Left common carotid artery plus branches (tissue), 1 donor: ENCODE data around the genes JCHAIN and ALB.

DNA sequence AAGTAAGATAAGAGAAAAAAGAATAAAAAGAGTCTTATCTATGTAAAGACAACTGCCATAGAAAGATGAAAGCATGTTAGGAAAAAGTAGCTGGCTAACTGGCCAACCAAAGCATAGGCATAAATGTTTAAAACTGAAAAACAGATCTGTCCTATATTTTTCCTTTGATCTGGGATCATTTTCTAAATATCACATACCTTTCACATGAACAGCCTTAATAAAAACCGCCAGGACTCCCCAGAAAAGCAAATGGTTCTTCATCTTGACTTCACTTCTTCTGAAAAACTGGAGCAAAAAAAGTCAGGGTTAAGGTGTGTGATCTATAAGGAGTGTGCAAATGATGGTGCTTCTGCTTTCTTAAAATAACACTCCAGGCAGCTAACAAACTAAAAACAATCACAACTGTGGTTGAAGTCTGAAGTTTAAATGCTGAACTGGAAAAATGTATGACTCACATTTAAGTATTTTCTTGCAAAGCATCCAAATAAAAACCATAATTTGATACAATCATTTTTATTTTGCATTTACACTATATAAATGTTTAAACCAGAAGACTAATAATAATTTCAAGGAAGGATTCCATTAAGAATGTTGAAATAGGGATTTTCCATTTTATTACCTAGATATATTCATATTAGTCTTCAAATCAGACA, at the start of gene JCHAIN:
Gene JCHAIN, minus strand, starts transcription at position 279 of the 653 bp plus-strand sequence.
- PRO-cap, result no peak

DNA sequence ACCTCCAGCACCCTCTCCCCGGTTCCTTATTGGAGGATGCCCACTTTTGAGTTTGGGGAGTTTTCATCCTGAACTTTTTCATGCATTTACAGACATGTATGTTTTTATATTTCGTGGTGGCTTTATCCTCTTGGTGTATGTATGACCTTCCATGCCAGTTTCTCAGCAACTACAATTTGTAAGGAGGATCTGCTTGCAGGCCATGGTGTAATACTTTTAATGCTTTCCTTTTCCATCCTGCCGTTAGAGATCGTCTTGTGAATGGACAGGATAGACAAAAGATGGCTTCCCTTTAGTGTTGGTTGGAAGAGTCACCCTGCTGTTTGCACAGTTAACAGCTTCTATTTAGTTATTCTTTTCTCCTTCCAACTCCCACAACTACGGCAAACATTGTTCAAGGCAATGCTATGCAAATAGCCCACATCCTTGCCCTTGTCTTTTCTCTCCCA, 12.3 kb upstream of the RUFY3 start:
- PRO-cap, result no peak

DNA sequence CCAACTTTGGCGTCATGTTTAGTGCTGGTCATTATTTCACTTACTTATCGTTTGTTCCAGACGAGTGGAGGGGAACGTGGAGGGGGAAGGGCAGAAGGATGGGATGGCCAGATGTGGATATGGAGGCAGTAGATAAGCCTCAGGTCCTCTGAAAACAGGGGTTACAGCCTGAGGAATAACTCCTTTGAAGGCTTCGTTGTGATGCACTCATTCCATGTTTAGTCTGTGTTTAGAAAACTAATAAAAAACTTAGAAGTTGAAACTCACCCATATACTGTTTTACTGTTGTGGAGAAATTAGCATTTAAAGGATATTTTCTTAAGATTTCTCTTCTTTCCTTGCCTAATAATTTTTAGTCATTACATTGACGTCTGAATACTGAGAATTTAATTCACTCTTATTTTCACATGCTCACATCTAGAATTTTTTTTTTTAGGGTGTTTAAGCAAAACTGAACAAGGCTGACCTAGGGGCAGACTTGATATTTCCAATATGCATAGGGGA, 1.2 kb downstream of the MOB1B start:
- PRO-cap, result no peak

DNA sequence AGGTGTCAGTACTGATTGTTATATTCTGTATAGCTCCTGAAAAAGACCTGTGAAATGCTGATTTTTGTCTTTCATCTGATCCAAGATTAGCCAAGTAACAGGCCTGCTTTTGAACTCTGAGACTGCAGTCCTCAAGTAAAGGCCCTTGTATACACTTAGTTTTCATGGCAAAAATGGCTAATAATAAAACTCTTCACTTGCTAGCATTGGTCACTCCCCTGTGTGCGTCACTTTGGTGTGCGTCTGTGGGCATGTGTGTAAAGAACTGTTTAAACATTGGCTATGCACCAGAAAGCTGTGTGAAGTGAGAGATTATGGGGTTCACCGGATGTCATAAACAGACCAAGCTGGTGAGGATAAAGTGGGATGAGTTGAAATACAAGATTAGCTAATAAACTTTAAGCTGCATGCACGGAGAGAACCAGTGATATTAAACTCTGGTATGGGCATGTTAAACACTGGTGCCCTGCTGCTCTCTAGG, 43.2 kb downstream of the SLC4A4 start:
- PRO-cap, result no peak

DNA sequence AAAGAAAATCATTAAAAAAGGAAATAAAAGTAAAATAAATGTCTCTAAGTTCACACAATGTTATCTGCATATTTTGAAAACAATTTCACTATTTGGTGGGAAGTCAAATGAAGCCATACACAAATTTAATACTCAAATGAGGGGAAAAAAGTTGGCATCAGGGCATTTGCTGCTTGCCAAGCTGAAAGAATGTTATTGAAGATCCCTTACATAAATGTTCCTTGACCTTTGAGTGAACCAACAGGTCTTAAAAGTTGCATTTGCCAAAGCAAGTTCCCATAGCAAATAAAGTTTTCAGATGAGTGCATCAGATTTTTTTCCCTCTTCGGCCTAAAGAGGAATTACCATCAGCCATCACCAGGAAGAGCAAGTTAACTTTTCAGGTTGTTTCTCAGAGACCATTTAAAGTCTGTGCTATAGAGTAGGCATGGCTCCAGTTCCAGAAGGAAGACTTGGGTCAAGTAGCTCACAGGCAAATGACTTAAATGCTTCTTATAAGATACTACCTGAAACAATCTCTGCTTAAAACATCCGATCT, 115.9 kb downstream of the COX18 start:
- PRO-cap, result no peak

DNA sequence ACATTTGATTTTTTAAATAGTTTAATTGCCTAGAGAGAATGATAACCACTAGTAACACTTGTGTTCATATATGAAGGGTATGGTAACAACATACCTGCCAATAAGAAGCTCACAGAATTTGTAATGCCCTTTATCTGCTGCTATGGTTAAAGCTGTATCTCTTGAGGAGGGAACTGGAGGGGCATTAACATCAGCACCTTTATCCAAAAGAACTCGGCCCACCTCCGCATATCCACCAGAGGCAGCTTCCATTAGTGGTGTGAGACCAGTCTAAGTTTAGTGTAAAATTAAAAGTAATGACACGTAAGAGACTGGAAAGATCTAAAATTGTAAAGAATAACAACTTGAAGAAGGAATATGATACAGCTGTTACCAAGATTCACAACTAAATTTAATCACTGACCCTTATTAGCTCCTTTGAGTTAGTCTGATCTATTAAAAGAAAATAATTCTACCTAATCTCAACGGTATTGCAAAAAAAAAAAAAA, 50.6 kb upstream of the COX18 start:
- PRO-cap, result no peak

DNA sequence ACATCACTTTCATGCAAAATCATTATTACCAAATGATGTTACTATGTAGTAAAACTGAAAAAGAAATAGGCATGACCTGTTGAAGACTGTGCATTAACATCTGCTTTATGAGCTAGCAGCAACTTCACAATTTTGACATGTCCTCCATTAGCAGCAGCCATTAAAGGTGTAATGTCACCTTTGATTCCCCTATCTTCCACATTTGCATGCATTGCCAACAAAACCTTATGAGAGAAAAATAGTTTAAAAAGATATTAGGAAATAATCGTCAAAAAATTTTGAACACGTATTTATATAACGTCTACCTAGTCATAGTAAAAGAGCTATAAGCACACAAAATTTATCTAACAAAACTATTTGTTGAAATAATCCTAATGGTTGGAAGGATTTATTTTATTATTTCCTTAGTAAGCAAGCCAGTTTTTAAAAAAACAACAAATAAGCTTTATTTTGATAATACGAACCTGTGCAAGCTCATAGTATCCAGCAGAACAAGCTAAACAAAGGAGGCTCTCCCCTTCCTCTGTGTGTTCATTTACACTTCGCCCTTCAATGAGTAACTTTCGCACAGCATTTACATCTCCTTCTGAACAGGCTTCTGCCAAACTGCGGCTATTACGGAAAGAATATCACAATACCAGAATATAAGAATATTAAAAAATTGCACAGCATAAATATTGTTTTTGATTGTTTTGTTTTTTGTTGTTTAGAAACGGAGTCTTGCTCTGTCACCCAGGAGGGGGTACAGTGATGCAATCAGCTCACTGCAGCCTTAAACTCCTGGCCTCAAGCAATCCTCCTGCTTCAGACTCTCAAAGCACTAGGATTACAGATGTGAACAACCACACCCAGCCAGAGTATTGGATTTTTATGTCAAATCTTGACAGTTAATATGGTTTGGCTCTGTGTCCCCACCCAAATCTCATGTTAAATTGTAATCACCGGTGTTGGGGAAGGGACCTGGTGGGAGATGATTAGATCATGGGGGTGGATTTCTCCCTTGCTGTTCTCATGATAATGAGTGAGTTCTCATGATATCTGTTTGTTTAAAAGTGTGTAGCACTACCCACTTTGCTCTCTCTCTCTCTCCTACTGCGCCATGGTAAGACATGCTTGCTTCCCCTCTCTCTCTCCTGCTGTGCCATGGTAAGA, 86.4 kb upstream of the COX18 start:
- PRO-cap, result no peak

- PRO-cap, result no peak
Measured at GRCh38 chr4:73222326-73223622, 35.8 kb downstream of the ANKRD17 start.

DNA sequence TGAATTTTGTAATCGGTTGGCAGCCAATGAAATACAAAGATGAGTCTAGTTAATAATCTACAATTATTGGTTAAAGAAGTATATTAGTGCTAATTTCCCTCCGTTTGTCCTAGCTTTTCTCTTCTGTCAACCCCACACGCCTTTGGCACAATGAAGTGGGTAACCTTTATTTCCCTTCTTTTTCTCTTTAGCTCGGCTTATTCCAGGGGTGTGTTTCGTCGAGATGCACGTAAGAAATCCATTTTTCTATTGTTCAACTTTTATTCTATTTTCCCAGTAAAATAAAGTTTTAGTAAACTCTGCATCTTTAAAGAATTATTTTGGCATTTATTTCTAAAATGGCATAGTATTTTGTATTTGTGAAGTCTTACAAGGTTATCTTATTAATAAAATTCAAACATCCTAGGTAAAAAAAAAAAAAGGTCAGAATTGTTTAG, at the start of gene ALB:
Gene ALB, plus strand, starts transcription at position 110 of the 437 bp plus-strand sequence.
- PRO-cap, result no peak

- PRO-cap, result no peak
Measured at GRCh38 chr4:73413243-73413742, 9.2 kb downstream of the ALB start.

GRCh38 chr4:73418036-73418571, 14.0 kb downstream of the ALB start:
- PRO-cap, result no peak

- PRO-cap, result no peak
Measured at GRCh38 chr4:73603387-73603811, 16.8 kb downstream of the RASSF6 start.

DNA sequence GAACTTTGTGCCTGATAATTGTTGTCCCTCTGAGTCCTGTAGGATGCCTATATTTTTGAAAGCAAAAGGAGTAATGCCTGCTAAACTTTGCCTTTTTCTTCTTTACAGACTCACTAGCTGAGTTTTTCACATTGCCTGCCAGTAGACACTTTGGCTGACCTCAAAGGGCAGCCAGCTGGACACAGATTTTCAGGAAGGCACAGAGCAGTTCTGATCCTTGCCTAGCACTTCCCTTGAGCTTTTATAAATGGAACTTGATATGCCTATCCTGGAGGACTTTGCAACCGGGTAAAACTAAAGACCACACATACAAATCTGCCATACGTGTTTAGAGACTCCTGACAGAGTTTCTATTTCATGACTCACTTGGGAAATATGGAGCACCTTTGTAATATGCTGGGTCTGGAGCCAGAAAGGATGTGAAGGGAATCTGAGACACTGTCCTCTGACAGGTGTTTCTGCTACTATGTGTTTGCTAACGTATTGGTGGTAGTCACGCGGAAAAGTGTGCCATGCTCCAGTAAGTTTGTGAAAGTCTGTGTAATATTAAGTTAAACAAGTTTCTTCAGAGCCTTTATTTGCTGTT, 56.6 kb upstream of the RASSF6 start:
- PRO-cap, result no peak

DNA sequence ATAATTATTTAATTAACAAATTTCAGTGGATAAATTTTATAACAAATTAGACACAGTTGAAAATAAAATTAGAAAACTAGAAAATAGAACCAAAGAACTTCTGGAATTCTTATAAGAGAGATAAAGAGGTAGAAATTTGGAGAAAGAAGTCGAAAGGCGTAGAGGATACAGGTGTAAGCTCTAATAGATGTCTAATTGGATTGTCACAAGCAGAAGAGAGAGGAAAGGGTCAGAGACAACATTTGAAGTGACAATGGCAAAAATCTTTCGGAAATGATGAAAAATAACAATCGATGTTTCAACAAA, 3.7 kb downstream of the CXCL8 start:
- PRO-cap, result no peak

GRCh38 chr4:74214628-74215006, 56.7 kb downstream of the MTHFD2L start:
- PRO-cap, result no peak

DNA sequence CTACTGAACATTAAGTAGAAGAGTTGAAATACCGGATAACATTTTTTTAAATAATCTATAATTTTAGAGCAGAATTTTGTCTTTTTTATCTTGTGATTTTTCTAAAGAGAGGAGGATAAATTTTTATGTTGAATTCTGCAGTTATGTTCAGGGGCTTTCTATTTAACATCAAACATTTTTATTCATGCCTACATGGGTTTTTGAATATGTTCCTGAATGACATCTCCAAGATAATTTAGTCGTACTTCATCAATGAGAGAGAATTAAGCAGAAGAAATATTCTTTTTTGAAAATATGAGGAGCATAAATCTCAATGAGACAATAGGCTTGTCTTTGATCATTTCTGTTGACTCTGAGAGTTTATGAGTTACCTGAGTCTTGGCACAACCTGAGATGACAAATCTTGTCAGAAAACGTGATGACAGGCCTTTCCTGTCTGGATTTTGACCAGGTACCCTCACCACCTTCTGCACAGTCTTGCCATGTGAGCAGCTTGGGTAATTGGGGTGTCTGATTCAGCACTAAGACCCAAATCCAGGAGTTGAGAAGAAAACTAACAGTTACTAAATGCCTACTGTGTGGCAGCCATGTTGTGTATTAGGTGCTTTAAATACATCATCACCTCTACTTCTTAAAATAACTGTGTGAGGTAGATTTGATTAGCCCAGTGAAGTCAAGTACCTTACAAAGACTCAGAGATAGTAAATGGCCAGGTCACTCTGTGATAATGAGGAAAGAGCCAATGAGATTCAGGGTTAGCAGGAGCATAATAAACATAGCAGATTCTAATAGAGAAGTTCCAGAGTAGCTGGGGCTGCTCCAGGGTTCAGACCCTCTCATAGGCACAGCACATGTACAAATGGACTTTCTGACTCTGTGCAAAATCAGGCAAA, 2.6 kb downstream of the EREG start:
- PRO-cap, result no peak

GRCh38 chr4:74375674-74376321, 10.9 kb downstream of the EREG start:
- PRO-cap, result no peak

GRCh38 chr4:74532253-74532551, 87.3 kb downstream of the AREG start:
- PRO-cap, result no peak

GRCh38 chr4:74944189-74944895, 11.4 kb downstream of the PARM1 start:
- PRO-cap, result no peak

GRCh38 chr4:75327557-75327983, 186.6 kb downstream of the RCHY1 start:
- PRO-cap, result no peak